SJCRH30 (cell line): ENCODE measurements around a stretch of chr6.

DNA sequence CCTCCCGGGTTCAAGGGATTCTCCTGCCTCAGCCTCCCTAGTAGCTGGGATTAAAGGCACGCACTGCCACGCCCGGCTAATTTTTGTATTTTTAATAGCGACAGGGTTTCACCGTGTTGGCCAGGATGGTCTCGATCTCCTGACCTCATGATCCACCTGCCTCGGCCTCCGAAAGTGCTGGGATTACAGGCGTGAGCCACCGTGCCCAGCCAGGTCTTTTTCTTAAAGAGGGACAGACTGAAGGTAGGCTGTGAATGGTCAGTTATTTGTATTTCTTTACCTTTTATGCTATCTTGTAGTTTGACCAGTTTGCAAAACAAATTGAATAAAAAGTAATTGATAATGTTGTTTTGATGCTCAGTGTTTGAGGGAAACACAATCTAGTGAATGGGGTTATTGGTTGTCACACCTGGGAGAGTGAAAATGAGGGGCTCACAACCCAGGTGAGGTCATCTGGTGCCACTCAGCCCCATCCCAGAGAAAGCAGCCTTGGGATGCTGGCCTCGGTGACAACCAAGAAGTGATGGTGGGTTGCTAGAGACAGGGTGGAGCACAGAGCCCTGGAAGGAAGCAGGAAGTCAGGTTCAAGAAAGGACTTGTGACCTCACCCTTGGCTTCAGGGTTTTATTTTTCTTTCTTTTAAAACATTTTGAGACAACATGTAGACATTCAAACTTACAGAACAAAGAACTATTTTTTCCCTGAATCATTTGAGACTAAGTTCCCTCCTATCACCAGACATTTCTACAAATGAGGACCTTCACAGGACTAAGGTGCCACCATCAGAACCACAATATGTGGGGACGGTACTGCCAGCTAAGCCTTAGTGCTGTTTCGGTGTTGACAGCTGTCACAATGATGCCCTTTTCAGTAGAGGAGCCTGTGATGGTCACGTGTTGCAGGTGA lies 12.6 kb upstream of the SLC22A1 start:
- RAMPAGE, long total RNA: no peak

DNA sequence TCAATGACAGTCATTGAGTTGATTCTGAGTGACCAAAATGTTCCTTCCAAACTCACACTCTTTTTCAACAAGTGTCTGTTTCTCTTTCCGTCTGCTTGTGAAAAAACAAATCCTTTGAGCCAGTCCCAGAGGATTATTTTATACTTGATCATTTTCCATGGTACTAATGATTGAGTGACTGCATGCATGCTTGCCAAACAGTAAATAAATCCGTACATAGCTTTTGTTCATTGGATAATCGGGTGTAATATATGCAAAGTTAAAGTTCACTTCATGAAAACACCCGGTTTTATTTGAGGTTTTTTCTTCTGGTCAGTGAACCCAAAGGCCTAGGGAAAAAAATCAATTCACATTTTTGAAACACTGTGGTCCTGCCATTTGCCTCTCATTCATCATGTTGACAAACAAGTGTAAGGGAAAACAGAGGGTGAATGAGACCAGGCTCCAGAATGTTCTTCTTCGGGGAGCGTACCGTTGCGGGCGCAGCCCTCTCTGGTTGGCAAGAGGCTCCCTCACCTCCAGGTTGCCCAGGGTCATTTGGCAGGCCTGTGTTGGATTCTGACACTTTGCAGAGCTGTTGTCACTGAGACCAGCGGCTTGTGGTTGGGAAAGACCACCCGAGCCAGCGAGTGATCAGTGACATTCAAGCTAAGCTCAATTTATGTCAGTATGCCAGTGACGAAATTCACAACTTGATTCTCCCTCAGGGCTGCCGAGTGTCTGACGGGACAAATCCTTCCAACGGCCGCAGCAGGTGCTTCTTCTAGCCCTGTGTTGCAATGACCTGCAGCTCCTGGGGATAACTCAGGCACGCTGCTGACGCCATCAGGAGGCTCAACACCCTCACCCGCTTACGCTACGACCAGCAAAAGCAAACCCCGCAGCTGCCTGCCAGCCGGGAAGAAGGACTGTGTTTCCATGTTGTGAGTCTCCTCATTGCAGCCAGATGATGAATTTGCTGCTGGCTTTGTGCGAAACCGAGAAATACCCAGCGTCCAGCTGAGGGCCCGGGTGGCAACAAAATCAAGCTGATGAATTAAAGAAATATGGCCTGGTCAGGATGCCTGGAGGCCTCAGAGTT lies 16.8 kb upstream of the SLC22A2 start:
- RAMPAGE, long total RNA: no peak

GRCh38 chr6:160348486-160349106 lies 418 bp downstream of the SLC22A3 start:
- RAMPAGE, long total RNA: no peak

GRCh38 chr6:160509604-160509955 lies 154.5 kb downstream of the LPA start:
- RAMPAGE, long total RNA: no peak

DNA sequence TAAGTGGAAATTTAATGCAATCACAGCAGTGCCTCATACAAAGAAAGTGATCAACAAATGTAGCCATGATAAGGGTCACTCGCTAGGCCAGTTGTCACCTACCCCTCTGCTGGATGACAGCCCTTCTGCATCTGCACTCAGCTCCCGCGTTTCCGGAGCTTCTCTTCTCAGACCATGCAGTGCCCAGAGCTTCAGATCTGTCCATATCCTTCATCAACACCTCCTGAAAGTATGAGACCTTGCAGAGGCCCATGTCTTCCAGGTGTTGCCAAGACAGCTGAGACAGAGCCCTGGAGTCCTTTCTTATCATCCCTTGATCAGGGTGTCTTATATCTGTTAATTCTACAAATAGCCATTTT lies 142.2 kb downstream of the LPA start:
- RAMPAGE, long total RNA: no peak

DNA sequence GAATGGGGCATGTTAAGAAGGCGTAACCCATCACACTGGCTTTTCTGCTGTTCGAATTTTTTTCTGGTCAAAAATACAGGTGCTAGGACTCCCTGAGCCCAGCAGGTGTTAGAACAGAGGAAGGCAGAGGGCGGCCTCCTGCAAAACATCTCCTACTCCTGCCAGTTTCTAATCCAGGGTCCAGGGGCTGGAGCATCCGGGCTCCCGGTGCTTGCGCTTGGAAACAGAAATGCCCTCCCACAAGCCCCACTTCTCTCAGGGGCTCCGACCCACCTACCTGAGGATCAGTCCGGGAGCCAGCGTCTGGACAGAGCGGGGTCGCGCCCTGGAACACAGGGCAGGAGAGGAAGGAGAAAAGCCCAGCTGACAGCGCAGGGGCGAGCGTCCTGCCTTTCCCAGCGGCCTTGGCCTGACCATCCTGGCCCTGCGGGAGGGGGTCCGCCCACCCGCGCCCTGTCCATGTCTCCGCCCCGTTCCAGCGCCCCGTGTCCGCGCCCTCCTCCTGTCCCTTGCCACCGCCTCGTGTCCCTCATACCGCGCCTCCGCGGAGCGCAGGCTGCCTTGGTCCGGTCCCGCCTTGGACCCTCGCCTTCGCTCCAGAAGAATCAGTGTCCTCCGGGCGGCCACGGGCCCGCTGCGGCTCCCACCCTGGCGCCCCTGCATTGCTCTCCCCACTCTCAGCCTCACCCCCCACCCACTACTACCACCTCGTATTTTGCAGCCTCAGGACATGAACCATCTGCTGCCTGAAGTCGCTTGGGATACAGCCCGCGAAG lies 14.9 kb upstream of the LPA start:
- RAMPAGE, long total RNA: no peak

DNA sequence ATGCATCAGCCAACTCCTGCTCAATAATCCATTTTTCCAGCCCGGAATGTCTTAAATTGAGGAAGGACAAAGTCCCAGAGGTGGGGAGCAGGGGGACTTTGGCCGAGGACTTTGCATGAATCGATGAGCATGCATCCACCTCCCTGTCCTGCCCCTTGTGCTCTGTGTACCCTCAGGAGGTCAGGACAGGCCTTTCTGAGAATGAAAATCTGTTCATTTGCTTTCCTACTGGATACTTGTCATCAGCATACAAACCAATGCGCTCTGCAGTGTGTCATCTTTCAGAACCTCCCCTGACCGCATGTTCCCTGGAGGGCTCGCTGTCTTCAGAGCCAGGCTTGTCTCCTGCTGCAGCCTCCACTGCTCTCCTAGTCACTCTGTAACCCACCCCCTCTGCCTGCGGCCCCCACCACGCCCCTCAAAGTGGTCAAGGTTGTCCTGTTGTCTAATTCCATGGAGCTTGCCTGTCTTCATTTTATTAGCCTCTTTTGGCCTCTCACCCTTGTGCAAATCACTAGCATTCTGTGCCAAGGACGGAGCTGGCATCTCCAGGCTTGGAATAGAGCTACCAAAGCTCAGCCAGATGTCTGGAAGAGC lies 2.7 kb downstream of the PLG start:
- RAMPAGE, long total RNA: no peak

- RAMPAGE, long total RNA: no peak
Measured at GRCh38 chr6:160766644-160767850, 65.0 kb downstream of the PLG start.

DNA sequence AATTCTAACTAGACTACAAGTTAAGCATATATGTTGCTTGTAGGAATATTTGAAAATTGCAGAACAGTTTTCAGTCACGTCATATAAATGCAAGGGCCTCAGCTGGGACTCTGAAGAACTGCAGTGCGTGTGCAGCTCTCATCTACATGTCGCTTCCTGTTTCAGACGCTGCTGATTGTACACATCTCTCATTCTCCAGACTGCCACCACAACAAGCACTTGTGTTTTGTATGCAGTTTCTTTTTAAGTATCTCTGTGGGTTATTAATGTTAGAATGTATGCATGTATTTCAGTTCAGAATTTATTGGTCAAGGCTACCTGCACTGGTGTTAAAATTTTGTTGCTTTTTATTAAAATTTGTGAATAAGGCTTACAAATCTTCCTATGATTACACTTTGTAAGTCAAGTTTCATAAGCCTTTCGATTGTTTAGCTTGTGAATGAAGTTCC lies 119.8 kb downstream of the MAP3K4 start:
- RAMPAGE, long total RNA: no peak

DNA sequence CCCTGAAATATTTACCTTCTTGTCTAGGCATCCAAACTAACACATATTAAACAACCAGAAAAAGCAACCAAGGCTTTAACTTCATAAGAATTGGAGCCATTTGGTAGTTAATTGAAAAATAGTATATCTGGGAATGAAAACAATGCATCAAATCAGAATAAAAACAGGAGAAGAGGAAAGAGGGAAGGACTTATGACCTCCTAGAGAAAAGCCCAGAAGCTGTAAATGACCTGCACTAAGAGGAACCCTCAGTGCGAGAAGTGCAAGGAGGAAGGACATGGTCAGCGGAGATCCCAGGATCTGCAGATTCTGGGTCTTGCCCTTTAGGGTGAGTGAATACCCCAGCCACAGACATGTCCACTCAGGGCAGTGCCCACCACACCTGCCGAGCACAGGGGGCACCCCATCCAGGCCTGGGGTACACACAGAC lies 101.9 kb downstream of the AGPAT4 start:
- RAMPAGE, long total RNA: no peak

GRCh38 chr6:161194285-161194866 lies 79.5 kb downstream of the AGPAT4 start:
- RAMPAGE, long total RNA: no peak

- RAMPAGE, long total RNA: no peak
Measured at GRCh38 chr6:161359099-161359883, 85.4 kb upstream of the AGPAT4 start.

DNA sequence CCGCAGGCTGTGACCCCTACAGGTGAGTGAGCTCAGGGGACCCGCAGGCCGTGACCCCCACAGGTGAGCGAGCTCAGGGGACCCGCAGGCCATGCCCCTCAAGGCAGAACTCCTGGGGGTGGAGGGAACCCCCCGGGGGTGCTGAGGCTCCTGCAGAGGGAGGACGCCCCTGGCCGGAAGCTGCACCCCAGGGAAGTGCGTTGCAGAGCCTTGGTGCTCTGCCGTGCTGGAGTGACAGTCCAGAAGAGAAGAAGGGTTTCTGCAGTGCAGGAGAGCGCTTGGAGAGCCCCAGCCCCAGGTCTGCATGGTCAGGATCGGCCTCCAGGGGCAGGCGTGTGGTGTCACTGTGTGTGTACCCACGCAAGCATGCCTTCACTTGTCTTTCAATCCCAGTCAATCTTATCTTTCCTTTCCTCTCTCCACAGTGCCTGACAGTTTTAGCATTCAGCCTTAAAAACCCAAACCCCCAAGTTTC lies 101.2 kb upstream of the AGPAT4 start:
- RAMPAGE, long total RNA: no peak

DNA sequence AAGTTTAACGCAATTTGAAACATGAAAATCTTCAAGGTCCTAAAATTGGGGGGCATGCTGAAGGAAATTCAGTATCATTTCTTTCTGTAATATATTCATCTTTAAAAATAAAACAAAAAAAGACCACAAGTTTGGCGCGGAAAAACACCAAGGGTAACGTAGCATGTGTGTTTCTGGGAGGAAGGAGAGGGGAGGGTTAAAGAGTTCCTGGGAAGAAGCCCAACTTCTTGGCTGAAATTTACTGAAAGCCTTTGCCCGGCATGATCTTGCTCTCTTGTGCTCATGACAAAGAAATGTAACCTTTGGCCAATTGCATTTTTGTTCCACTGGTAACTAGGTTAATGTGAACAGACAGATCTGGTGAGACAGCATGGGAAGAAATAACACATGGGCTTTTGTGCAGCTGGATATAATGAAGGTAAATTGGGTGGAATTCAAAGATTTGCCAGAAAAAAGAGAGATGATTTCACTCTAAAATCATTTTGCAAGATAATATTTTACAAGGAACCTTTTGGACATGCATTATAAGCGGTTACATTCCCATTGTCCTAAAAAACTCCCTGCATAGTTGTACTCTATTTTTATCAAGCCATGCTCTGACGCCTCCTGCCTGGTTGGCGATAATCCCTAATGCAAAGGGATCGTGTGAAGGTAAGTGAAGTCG lies 161.0 kb upstream of the AGPAT4 start:
- RAMPAGE, long total RNA: no peak

DNA sequence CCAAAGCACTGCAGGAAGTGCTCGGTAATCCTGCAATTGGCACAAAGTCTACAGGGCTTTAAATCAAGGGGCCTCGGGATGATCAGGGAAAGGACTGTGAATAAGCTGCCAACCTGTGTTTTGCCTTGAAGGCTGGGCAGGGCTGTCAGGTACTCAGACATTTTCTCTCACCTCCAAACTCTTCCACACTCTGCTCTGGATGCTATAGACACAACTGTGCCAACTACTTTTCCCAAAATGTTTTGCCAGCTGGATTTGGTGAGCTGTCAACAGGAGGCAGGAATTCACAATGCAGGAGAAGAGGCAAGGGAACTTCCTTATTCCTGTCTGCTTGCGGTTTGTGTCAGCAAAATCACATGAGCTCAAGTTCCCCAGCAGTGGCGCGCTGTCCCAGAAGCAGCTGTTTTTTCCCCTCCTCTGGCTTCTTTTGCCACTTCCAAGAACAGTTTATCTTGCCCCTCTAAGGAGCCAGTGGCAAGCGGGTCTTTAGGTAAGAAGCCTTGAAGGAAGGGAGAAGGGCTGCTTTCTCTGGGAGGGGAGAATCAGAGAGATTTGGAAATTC lies 608.3 kb downstream of the PRKN start:
- RAMPAGE, long total RNA: no peak

GRCh38 chr6:162187705-162188057 lies 539.9 kb downstream of the PRKN start:
- RAMPAGE, long total RNA: no peak

DNA sequence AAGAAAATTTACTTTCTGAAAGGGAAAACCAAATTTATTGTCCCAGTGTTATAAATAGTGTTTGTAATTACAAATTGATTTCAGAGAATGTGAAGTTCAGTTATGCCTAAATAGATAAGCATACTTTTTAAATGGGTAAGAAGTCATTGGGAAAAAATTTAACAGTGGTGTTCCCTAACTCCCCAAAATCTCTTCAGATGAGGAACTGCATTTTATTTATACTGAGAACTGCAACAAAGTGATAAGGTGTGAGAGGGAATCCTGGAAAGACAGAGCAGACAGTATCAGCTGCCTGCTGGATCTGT lies 496.3 kb downstream of the PRKN start:
- RAMPAGE, long total RNA: no peak

GRCh38 chr6:163264246-163264860 lies 150.2 kb upstream of the QKI start:
- RAMPAGE, long total RNA: no peak

- RAMPAGE, long total RNA: no peak
Measured at GRCh38 chr6:163288684-163289032, 125.9 kb upstream of the QKI start.

DNA sequence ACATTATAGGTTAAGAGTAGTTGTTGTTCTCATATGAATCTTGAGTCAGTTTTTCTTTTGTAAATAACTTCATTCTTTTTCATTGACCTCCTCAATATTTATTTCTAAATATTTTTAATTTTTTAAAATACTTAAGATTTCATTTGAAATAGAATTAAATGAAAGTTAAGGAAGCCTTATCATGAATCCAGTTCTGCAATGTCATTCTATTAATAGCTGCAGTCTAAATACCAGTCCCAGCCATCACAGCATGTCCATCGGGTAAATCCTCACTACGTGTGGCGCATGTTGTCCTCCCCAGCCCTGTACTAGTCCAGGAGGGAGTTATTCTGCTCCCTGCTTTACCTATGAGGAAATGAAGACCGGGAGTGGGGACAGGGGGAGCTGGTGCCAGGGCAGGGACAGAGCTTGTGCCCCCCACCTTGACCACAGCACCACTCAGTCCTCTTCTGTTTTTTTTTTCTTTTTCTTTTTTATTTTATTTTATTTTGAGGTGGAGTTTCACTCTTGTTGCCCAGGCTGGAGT lies 125.1 kb upstream of the QKI start:
- RAMPAGE, long total RNA: no peak